ENCODE results near the genes TNFAIP8L1, DPP9 and UHRF1.

GRCh38 chr19:4095009-4095674 is 28.4 kb upstream of the ZBTB7A start:
- PRO-cap, 2 experiments = no peak in any of the 2 experiments

- PRO-cap, 2 experiments = no peak in any of the 2 experiments
Observed at GRCh38 chr19:4357196-4357842, 14.0 kb downstream of the MPND start.

DNA sequence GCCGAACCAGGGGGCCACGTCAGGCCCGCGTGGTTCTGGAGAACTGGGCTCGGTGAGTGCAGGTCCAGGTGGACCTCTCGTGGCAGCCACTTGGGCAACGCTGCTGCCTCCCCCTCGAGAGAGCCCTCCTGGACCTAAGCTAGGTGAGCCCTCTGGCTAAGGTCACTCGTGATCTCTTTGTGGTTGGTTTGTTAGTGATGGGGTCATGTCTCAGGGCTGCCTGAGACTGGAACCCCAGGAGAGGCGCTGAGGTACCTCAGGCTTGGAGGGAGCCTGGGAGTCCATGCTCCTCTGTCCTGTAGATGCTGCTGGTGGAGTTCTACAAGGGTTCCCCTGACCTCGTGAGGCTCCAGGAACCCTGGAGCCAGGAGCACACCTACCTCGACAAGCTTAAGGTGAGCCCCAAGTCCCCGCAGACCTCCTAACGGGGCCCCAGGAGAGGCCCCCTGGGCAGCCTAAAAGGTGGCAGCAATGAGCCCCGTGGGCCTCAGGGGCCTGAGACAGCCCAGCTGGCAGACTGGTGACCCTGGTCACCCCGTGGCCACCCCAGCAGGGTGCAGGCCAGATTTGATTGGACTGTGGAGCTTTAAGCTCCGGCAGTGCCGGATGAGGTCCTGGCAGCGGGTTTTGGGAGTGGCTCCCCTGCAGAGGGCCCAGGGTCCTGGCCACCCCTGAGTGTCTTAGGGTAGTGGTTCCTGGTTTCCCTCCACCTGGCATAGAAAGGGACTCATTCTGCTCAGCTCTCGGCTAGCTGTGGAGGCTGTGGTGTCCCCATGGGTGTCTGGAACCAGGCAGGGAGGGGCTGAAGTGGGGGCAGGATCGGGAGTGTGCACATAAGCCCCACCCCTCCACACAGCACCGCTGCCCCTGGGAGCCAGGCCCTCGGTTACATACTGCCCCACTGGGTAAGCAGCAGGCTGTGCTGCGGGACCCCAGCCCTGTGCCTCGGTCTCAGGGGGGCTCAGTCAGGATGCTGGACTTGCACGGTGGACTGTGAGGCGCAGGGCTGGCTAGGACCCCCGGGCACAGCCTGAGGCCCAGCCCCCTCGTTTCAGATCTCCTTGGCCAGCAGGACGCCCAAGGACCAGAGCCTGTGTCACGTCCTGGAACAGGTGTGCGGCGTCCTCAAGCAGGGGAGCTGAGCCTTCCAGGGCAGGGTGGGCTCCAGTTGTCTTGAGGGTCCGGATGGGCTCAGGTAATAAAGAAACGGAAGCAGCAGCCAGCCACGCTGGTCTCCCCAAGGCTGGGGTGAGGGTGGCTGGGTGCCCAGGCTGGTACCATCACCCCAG is 15.9 kb downstream of the MPND start:
- PRO-cap, 2 experiments = no peak in any of the 2 experiments

DNA sequence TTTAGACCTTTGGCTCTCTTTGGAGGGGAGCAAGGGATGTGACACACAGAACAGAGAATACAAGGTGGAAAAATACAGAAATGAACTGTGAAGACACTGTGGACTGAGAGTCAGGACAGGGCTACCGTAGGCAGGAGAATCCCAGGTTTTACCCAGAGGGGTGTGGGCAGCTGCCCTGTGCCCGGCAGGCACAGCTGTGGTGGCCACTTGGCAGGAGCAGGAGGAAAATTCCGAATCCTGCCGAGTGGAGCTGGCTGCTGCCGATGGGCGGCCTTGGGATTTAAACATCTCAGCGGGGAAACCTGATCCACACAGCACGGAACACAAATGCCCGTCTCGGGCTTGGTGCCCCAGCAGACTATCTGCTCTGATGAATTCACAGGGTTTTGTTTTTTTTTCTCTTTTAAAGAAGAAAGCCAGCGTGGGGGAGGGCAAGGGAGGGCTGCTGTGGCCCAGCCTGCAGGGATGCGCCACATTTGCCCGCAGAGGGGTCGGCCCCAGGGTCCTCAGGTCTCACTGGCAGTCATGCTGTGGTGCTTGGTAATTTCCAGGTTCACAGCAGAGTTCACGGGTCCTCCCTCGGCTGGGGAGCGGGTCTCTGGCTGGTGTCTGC is 27.9 kb downstream of the MPND start:
- PRO-cap, 2 experiments = no peak in any of the 2 experiments

DNA sequence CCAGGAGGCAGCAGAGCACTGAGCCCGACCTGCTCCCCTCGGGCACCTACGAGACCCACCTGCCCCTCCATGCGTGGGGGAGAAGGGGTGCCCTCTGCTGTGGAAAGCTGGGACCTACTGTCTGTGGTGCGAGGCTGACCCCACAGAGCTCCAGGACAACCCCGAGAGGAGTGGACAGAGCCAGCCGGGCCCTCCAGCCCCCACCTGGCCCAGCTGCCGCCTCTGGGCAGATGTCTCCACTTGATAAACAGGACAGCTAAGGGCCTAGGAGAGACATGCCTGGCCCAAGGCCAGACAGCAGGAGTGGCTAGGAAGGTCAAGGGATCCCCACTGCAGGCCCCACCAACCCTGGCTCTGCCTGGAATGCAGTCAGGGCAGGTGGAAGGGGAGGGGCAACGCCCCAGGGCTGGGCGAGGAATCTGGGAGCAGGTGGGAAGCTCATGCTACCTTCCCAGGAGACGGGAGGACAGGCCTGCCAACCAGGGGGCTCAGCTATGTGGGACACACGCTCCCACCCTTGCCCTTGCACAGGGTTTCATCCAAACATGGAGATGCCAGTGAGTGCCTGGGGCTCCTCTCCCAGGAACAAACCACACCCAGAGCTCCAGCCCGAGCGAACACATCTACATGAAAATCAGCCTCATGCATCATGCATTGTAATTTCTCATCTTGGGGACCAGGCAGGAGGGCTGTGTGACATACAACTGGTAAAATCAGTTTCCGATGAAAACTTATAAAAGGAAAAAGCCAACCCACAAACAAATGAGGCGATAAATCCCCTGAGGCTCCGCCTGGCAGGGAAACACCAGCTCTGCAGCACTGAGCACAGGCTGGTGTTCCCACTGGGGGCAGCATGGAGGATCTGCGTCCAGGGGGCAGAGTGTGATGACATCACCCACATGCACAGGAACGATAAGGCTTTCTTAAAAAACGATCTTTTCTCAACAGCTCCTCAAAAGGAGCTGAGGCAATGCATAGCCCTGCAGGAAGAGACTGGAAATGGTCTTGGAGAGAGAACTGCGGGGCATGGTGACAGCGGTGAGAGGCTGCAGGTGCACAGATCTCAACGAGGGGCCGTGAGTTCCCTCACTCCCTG is 25.0 kb downstream of the SH3GL1 start:
- PRO-cap, 2 experiments = no peak in any of the 2 experiments

DNA sequence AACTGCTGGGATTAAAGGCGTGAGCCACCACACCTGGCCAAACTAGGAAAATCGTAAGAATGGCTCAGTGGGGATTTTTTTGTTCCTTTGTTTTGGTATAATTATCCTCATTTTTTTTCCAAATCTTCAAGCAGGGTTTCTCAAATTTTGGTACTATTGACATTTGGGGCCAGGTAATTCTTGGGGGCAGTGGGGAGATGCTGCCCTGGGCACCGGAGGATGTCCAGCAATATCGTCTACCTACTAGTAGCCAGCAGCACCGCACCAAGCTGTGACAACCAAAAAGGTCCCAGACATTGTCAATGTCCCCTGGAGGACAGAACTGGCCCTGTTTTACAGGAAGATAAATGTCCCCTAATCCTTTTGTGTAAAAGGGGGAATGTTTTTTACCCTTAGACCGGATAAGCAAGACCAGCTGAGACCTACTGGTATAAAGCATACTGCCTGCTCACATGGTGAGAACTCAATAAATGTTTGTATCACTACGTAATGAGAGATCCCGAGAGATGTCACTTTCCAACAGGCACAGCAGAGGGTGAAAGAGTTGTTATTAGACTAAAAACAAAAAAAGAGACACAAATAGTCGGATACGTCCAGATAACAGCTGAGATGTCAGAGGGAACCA is 3.7 kb downstream of the SH3GL1 start:
- PRO-cap, 2 experiments = no peak in any of the 2 experiments

- PRO-cap, 2 experiments = no peak in any of the 2 experiments
Observed at GRCh38 chr19:4445248-4445763, 12.3 kb downstream of the UBXN6 start.

DNA sequence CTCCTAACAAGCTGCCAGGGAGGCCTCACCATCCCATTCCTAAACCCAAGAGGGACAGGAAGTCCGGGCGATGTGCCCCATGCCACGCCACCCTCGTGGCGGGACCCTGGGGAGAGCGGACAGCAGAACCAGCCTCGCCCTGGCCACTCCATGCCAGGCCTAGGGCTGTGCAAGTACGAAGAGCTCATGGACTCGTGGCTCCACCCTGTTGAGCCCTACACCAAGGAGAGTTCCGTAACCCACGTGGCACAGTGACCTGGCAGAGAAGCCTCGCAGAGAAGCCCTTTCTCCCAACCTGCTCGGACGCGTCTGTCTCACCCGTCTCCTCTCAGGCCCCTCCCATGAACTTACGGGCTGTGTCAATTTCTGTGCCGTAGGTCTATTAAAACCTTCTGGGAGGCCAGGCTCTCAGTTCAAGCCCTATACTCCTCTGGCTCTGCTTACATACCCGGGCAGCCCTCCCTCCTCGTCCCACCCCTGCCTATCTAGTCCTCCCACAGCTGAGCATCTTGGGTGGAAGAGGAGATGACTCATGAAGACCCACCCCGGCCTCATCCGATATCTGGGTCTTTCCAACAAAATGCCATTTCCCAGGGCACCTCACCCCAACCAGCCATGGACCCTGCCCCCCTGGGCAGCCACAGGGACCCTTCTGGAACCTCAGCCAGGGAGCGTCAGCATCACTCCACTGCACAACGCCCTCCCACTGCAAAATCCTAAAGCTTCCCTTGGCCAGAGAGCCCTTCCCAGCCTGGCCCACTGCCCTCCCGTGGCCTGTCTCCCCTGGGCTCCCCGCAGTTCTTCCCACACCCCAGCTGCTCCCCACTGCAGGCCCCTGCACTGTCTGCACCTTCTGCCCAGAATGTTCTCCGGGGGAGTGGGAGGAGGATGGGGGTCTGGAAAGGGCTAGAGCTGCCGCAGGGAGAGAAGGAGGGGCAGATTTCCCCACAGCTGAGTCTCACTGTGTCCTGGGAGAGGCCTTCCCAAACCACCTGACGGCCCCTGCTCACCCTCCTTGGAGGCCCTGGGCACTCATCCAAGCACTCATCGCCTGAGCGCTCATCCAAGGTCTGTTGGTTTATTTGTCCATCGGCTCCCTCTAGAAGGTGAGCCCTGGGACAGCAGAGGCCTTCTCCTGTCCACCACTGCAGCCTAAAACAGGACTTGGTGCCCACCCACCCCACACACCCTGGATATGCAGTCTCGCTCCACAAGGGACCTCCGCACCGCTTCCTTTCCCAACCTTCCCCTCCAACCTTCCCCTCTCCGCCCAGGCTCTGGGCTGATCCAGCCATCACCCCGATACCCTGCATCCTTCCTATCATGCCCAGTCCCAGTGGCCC is 2.3 kb downstream of the UBXN6 start:
- PRO-cap, 2 experiments = peak in 1 of 2 experiments; most common plus-strand start position 1,089 of the sequence (in 1)

- PRO-cap, 2 experiments = peak in 1 of 2 experiments; most common plus-strand start chr19:4456743 (in 1); most common minus-strand start chr19:4456679 (in 1)
Observed at GRCh38 chr19:4456242-4457368, 989 bp downstream of the UBXN6 start.

DNA sequence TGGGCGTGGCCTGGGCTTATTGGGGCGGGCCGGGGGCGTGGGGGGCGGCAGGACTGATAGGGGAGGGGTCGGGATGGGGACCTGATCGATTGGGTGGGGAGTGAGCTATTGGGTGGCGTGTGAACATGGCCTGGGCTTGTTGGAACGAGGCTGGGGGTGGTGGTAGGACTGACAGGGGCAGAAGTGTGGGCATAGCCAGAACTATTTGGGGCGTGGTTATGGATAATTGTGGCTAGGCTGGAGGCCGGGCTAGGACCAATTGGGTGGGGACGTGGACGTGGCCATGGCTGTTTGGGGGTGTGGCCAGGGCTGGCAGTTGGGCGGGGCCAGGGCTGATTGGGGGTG is 3.0 kb downstream of the SEMA6B start:
- PRO-cap, 2 experiments = no peak in any of the 2 experiments

- PRO-cap, 2 experiments = peak in 2 of 2 experiments; most common plus-strand start chr19:4639557 (in 2); most common minus-strand start chr19:4639172 (in 1)
Observed at GRCh38 chr19:4638786-4640156, at the start of gene TNFAIP8L1. TSS of gene TNFAIP8L1 (plus strand) at chr19:4639516.

- PRO-cap, 2 experiments = peak in 2 of 2 experiments; most common plus-strand start chr19:4713797 (in 2); most common minus-strand start chr19:4713417 (in 1)
Observed at GRCh38 chr19:4713245-4714312, 10.1 kb downstream of the DPP9 start.

GRCh38 chr19:4722504-4723576 is 802 bp downstream of the DPP9 start:
- PRO-cap, 2 experiments = peak in 1 of 2 experiments; most common plus-strand start chr19:4722917 (in 1); most common minus-strand start chr19:4722713 (in 1)

DNA sequence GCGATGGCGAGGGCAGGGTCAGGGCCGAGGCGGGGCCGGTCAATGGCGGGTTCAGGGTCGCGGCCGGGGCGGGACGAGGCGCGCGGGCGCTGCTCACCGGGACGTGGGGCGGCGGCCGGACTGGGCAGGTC is 200 bp downstream of the DPP9 start:
- PRO-cap, 2 experiments = no peak in any of the 2 experiments

- PRO-cap, 2 experiments = peak in 2 of 2 experiments; most common plus-strand start chr19:4724064 (in 1); most common minus-strand start chr19:4723769 (in 1)
Observed at GRCh38 chr19:4723708-4724425, at the start of gene DPP9. TSS of gene DPP9 (minus strand) at chr19:4723842.

DNA sequence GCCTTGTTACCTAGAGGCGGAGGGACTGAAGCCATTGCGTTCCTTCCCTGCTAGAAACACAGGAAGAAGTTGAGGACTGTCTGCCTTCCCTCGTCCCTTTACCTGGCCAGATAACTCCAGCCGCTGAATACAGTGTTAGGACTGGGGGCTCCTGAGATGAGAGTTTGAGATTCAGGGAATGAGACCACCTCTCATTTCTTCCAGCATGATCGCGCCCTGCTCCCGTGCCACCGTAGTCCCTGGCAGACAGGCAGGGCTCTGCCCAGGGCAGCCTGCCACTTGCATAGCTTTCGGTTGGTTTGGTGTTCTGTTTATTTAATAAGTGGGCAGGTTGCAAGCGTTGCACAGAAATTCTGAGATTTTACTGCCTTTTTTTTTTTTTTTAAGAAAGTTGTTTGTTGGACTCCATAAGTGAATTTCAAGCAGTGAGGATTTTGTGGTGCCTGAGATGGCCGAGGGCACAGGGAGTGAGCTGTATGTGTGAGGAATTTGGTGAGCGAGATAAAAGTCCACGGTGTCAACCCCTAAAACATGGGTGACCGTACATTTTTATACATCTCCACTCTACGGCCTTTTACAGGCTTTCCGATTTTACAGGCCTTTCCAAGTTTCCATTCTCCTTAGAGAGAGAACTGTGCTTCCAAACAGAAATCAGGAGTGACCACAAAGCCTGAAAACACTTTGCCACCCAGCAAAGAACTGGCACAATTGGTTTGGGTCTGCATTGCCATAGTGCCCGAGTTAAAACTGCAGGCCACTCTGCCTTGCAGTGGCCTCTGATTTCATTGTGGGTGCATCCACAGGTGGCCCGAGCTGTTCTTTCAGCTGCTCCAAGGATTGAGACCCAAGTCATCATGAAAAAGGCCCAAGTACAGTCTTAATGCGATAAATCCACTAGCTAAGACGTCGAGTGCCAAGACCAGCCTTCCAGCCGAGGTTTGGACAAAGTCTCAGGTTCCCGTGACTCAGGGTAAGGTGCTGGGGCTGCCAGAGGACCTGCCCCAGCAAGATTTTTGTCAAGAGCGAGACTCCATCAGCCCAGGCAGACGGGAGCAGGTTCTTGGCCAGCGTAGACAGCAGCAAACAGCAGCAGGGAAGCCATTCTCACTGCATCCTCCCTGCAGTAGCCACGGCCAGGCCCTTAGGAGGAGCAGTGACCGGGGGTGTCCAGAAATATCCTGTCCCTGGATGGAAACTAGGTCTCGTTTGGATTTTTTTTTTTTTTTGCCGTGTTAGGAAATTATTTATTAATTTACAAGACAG is 3.1 kb downstream of the FEM1A start:
- PRO-cap, 2 experiments = no peak in any of the 2 experiments

DNA sequence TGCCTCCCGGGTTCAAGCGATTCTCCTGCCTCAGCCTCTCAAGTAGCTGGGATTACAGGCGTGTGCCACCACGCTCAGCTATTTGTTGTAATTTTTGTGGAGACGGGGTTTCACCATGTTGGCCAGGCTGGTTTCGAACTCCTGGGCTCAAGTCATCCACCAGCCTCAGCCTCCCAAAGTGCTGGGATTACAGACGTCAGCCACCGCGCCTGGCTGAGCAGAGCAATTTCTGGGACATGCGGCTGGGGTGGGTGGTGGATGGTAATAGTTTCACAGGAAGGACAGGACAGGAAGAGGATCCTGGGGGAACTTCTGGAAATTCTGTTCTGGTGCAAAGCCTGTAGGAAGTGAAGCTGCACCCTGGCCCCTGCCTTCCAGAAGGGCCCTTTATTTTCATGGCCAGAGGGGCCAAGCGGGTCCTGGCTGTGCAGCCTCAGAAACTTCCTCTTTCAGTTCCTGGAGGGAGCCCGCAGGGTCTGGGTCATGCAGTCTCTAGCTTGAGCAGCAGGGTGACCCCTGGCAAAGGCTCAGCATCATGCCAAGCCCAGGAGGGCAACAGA is 15.6 kb downstream of the FEM1A start:
- PRO-cap, 2 experiments = no peak in any of the 2 experiments

DNA sequence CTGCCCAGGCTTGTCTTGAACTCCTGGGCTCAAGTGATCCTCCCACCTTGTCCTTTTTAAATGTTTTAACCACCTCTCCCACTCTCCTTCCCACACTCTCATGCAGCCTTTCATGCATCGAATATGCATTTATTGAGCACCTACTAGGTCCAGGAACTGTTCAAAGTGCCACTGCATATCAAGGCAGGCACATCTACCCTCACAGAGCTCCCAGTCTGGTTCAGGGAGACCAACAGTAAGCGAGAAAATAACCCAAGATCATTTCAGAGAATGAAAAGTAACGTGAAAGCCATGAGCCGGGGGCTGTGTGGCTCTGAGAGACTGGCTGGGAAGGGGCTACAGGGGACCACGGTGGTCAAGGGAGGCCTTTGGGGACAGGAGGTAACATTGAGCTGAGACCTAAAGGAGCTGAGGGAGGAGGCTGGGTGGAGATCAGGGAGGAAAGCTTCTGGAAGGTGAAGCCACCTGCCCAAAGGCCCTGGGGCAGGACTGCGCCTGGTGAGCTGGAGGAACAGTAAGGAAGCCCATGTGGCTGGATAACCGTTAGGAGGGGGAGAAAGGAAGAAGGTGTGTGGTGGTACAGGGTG is 997 bp downstream of the TICAM1 start:
- PRO-cap, 2 experiments = no peak in any of the 2 experiments

DNA sequence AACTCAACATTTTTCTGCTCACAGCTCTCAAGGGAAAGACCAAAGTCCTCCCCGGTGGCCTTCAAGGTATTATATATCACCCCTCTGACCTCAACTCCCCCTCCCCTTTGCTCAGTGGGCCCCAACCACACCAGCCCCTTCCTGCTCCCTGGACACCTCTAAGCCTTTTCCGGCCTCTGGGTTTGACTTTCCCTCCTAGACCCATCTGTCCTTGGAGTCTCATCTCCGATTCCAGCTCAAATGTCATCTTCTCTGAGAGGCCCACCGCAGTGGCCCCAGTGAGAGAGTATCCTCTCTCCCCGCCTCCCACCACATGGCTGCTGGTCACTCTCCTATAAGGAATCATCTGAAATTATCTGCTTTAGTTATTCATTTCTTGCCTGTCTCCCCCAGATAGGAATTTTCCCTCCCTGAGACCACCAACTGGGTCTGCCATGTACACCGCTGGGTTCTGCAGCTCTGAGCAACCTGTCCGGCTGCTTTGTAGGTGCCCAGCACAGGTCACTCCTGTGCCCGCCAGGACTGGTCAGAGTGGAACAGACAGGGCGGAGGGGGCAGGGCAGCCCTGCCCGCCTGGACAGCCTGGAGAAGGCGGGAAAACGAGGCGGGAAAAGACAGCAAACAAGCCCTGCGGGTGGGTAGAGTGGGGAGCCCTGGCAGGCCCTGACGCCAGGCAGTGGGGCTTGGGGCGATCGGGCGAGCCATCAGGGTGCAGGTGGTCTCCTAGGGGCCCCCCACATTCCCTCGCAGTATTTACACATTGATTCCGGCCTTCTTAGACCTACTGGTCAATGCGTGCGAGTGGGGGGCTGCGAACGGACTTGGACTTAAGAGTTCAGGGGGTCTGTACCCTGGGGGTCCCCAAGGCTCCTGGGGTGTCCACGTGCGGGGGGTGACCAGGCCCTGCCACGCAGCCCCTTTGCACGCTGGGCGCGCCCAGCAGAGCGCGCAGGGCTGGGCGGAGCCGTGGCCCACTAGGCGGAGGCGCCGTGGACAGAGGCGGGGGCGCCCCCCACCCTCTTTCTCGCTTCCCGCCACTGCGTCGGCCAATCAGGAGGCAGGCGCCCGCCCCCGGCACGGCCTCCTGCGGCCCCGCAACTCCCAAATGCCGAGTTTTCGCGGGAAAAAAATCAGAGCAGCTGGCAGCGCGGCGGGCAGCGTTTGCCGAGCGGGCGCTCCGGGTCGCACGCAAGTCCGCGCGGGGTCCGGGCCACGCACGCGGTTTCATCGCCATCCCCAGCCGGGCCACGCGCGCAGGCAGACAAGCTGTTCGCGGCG is at the start of gene UHRF1:
Gene UHRF1 (plus strand): TSS at position 1,133 of the 1,278 bp plus-strand sequence.
- PRO-cap, 2 experiments = peak in 1 of 2 experiments; most common plus-strand start position 1,133 of the sequence (in 1)

- PRO-cap, 2 experiments = peak in 1 of 2 experiments; most common plus-strand start chr19:4971528 (in 1); most common minus-strand start chr19:4971437 (in 1)
Observed at GRCh38 chr19:4971181-4971864, 2.4 kb downstream of the KDM4B start.